HTR-8/SVneo (cell line): ENCODE results near the genes CYTH1 and USP36.

DNA sequence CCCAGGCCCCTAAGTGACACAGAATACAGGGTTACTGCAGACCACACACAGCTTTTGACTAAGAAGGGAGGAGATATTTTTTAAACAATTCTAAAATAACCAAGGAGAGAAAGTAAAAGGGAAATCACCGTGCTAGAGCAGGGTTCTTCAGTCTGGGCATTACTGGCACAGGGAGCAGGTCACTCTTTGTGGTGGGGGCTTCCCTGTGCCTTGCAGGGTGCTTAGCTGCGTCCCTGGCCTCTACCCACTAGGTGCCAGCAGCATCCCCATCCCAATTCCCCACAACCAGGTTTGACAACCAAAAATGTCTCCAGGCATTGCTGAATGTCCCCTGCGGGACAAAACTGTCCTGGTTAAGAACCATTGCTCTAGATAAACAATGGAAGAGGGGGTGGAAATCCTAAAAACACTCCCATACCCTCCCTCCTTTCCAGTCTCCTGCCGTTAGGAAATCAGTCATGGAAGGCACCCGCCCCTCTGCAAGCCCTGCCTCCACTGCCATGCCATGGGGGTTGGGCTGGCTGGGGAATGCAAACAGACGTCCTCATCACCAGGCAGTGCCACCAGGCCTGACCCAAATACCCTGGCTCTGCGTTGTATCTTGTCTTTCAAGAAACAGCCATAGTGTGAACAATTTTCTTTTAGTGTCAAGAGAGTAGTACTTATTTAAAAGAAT lies 57.7 kb downstream of the CYTH1 start:
- RRBS: no CpG with 5 or more reads among the region's 7 CpGs

- RRBS: 57% methylated on average over 1 of the region's 8 CpGs
Observed at GRCh38 chr17:78734640-78735189, 47.4 kb downstream of the CYTH1 start.

GRCh38 chr17:78740422-78740835 lies 41.6 kb downstream of the CYTH1 start:
- RRBS: no CpG with 5 or more reads among the region's 2 CpGs

DNA sequence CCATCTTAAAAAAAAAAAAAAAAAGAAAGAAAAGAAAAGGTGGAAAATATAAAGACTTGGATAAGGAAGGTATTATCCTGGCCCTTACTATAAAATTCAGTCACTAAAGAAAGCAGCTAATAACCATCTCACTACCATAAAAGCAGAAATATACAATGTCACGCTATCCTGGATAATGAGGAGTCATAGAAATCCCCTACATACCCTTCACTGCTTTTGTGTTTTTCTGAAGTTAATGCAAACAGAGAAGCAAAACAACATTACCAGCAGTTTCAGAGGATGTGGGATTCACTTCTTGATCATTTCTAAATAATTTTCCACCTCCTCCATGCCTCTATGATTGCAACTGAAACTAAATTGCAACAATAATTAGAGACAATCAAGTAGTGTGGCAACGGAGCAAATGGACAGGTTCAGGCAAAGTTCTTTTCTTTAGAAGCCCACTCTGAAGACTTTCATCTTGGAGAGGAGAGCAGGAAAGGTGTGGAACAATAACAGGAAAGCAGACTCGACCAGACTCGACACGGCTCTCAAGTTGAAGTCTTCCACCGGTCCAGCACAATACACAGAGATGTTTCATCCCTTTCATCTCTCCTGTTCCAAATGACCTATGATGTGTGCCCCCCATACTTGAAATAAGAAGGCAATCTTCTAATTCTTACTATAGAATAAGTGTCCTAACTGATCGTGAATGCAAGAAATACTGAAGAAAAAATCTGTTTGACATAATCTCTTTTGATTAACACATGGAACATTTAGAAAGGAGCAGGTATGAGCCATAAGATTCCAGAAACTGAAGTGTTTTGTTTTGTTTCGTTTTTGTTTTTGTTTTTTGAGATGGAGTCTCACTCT lies 10.1 kb downstream of the CYTH1 start:
- RRBS: no CpG with 5 or more reads among the region's 8 CpGs

- RRBS: 2% methylated on average over 54 of the region's 71 CpGs
Observed at GRCh38 chr17:78782039-78782432, at the start of gene CYTH1. TSS of gene CYTH1 (minus strand) at chr17:78782273.

GRCh38 chr17:78785489-78785857 lies 3.4 kb upstream of the CYTH1 start:
- RRBS: no CpG with 5 or more reads among the region's 3 CpGs

GRCh38 chr17:78839673-78840712 lies 621 bp downstream of the USP36 start:
- RRBS: 1% methylated on average over 39 of the region's 103 CpGs

- RRBS: 1% methylated on average over 14 of the region's 36 CpGs
Observed at GRCh38 chr17:78840713-78840979, at the start of gene USP36. TSS of gene USP36 (minus strand) at chr17:78840814.

DNA sequence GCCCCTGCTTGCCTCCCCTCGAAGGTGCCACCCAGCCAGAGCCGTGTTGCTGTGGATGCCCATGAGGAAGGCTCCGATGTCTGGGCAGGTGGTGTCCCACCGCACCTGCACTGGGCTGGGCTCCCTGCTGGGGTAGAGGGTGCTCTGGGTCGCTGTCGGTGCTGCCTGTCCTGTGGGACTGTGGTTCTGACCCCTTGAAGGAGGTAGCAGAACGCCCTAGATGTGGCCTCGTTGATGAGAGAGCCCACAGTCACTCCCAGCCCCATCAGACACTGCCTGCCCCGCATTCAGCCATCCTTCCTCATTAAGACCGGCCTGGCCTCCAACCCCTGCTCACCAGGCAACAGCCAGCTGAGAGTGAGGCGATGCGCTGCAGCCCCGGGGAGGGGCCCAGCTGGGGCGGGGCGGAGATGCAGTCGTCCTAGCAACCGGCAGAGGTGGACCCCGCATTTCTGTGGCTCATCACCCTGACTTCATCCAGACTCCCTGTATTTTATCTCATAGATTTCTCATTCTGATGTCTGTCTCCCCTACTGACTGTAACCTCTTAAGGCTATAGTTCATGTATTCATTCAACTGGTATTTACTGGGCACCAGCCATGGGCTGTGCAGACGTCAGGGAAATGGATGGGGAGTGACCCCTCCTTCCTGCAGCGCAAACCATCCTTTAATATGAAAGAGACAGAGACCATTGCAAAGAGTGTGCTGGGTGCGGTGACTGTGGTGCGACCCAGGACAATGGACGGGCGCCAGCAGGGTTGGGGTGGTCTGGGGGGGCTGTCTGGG lies 10.2 kb upstream of the TIMP2 start:
- RRBS: 8% methylated on average over 9 of the region's 24 CpGs

DNA sequence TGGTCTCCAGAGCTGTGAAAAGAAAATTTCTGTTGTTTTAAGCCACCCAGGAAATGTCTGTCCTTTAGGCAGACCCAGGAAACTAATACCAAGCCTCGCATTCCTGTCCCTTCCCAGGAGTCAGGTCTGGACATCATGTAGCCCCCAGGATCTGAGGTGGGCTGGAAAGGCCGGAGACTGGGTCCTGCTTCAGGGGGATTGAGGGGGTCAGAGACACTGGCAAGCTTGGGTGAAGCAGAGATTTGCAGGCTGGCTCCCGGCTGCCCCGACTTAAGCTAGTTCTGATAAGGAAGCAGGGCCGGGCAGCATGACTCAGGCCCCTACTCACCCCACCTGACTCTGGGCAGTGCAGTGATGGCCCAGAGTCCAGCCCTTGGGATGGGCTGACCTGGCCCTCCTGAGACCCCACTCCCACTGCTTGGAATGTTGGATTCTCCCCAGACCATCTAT lies 21.3 kb downstream of the LGALS3BP start:
- RRBS: 9% methylated on average over 3 of the region's 5 CpGs

DNA sequence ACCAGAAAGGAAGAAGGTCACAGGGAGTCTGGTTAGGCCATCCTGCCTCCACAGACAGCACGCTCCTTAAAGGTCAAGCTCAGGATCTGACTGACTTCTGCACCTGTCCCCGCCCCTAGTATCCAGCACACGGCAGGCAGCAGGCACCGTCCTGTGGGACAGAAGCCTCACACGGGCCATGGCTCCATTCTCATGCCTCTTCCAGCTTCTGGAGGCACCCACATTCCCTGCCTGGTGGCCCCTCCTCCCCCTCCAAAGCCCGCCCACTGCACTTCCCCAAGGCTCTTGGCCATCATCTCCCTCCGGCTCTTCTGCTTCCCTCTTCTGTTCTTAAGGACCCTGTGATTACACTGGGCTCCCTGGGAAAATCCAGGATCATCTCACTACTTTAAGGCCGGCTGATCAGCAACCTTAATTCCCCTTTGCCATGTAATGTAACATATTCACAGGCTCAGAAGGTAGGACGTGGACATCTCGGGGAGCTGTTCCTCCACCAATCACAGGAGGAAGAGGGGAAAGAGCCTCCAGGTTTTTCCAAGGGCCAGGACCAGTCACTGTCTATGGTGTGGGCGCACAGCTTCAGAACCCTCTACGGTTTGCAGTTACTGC lies 3.5 kb downstream of the CANT1 start:
- RRBS: no CpG with 5 or more reads among the region's 12 CpGs

GRCh38 chr17:79036355-79036969 lies 12.5 kb downstream of the C1QTNF1 start:
- RRBS: no CpG with 5 or more reads among the region's 6 CpGs

GRCh38 chr17:79087171-79087866 lies 12.7 kb downstream of the ENGASE start:
- RRBS: no CpG with 5 or more reads among the region's 18 CpGs

DNA sequence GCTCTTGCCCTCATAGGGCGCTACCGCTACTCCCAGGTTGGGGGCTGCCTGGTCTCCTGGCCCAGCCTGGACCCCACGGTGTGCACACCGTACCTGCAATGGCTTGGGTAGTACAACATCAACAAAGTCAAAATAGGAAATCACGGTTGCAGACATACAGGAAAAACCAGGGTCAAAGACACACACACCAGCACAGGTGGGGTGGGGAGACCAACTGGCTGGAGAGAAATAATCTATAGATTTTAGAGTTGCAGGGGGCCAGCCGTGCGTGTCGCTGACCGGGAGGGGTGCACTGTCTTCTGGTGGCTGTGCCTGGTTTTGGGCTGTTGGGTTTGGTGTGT lies 17.6 kb downstream of the ENGASE start:
- RRBS: no CpG with 5 or more reads among the region's 9 CpGs

DNA sequence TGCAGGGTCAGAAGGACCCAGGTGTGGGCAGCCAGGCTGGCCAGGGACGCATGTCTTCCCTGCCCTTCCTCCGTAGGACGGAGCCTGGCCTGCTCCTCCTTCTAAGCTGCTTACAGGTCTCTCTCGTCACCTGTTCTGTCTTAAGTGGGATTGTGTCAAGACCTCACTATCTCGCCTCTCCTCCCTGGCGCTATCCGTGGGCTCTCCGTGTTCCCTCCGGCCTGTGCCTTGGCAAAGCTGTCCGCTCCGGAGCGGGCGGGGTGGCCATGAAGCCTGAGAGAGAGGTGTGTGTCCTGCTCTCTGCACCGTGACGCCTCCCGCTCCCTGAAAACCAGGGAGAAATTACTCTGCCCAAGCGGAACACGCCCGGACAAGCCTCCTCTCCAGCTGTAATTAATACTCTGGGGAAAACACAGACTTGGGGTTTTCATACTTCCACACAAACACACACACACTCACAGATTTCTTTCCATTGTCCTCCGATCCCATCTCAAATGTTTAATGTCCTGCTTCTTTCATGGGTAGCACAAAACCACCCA lies 153.5 kb downstream of the ENGASE start:
- RRBS: over 99% methylated on average over 6 of the region's 20 CpGs

DNA sequence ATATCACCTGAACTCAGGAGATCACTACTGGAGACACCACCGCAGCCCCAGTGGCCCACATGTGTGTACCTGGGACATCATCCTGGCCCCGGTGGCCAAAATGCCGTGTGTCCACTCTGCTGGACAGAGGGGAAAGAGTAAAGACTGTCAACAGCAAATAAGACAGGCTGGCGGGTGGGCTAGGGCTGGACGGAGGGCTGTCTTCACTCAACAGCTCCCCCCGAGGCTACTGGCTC lies 140.7 kb downstream of the RBFOX3 start:
- RRBS: no CpG with 5 or more reads among the region's 6 CpGs

DNA sequence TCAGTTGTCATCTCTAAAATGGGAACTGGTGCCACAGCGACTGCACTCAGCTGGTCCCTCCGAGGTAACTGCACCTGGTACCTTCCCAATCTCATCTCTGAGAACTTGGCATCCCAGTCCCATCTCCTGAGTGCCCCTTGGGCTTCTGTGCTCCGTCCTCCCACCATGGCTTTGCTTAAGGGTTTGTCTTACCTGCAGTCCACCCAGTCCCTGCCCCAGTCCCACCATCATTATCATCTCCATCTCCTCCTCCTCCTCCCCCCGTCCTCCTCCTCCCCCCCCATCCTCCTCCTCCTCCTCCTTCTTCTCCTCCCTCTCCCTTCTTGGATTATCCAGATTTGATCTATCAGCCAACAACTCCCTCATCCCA lies 30.9 kb downstream of the RBFOX3 start:
- RRBS: no CpG with 5 or more reads among the region's 4 CpGs

GRCh38 chr17:79618281-79618703 lies 7.4 kb upstream of the RBFOX3 start:
- RRBS: no CpG with 5 or more reads among the region's 15 CpGs

GRCh38 chr17:79741877-79742369 lies 11.2 kb downstream of the ENPP7 start:
- RRBS: 5% methylated on average over 8 of the region's 33 CpGs

DNA sequence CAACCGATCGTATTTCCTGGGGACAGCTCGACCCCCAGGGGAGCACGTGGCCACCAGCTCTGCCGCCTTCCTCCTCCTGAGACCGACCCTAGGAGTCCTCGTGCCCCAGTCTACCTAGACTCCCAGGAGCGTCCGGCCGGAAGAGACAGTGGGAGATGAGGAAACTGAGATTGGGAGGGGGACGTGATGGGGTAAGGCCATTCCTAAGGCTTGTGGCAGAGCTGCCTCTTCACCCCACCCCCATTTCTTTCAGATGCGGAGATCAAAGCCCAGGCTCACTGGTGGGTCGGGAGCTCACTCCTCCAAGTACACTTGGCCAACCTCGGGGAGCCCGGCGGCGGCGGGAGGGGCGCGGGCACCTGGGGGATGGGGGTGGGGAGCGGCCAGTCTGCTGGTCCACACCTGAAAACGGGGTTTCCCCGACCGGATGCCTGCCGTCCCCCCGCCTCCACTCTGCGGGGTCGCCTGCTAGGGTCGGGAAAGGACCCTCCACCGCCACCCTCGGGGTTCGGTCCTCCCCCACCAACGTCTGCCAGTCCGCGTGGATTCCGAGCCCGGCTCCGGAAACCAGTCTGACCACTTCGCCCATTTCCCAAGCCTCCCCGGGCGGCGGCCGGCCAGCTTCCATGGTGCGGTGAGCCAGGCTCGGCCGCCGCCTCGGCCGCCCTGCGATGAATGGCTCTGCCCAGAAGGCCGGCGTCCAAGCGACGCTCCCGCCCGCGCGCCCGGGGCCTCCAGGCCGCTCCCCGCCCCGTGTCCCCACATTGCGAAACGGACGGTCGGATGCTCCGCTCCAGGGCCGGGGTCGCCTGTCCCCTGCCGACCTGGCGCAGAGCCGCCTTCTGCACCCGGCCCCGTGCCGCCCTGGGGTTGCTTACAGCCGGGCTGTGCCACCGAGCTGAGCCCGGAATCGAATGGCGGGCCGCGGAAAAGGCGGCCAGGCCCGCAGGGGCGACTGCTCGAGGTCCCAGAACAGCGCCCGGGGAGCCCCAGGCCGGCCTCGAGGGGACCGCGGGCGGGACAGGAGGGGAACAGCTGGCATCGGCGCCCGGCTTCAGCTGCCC lies 18.0 kb upstream of the CBX8 start:
- RRBS: 92% methylated on average over 46 of the region's 96 CpGs